CD14-positive monocyte (primary cell): ENCODE data around the genes GNG11, SGCE, PON3 and PON2.

- CAGE, long polyA plus RNA: no peak
Observed at GRCh38 chr7:91973661-91974118, 33.0 kb downstream of the AKAP9 start.

DNA sequence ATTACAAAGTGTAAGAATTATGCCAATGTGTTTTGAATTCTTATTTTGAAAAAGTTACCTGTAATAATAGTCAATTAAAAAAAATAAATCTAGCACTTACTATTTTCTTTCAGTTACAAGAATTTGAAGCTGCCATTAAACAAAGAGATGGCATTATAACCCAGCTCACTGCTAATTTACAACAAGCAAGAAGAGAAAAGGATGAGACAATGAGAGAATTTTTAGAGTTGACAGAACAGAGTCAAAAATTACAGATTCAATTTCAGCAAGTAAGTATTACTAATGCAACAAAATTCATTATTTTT, 53.8 kb downstream of the AKAP9 start:
- CAGE, long polyA plus RNA: no peak

DNA sequence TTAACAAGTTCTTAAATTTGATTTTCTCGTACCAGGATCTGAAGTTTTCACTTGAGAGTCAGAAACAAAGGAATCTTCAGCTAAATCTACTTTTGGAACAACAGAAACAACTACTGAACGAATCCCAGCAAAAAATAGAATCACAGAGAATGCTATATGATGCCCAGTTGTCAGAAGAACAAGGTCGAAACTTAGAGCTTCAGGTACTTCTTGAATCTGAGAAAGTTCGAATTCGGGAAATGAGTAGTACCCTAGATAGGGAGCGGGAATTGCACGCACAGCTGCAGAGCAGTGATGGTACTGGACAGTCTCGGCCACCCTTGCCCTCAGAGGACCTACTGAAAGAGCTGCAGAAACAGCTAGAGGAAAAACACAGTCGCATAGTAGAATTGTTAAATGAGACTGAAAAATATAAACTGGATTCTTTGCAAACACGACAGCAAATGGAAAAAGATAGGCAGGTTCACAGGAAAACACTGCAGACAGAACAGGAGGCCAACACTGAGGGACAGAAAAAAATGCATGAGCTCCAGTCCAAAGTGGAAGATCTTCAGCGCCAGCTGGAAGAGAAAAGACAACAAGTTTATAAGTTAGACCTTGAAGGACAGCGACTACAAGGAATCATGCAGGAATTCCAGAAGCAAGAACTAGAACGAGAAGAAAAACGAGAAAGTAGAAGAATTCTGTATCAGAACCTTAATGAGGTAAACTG, 37.5 kb downstream of the CYP51A1 start:
- CAGE, long polyA plus RNA: no peak

DNA sequence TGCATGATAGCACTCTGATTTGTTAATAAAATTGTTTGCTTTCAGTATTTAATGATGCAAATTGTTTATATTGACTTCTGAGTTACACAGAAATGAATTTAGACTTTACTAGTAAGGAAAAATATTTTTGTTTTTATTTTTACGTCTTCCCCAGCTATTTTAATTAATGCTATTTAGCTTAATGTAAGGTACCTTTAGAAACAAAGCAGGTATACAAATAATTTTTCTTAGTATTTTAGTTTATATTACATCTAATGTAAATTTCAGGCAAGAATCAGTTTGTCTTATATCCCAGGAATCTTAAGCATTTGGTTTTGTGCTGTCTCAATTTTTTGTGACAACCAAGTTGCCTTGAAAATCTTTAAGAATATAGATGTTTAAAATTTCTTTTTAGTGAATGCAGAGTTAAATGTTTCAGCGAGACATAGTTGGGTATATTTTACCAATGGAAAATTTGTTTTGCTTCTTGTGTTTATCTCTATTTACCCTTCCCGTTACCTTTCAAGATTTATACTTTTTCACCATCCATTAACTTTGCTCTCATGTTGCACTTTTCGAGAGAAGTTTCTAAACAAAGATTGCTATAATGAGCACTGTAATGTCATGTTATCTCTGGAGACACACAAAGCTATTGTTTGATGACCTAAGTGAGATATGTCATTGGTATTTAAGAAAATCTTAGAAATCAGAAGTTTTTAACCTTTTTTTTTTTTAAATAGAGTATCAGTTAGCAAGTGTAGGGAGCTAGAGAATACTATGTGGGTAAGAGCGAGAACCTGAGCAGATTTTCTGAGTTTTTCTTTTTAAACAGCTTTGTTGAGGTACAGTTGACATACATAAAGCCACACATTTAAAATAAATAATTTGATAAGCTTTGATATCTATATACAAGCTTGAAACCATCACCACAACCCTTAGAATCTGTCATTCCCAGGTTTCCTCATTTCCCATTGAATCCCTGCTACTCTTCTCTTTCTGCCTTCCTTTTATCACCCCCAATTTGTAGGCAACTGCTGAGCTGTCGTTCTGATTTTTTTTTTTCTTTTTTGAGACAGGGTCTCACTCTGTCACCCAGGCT, 99.7 kb downstream of the ANKIB1 start:
- CAGE, long polyA plus RNA: no peak

- CAGE, long polyA plus RNA: no peak
Observed at GRCh38 chr7:92425374-92425900, 21.8 kb upstream of the GATAD1 start.

GRCh38 chr7:92606787-92607384, 16.7 kb upstream of the FAM133B start:
- CAGE, long polyA plus RNA: no peak

- CAGE, long polyA plus RNA: no peak
Observed at GRCh38 chr7:92768547-92769442, 67.6 kb downstream of the CDK6 start.

- CAGE, long polyA plus RNA: no peak
Observed at GRCh38 chr7:92801490-92802123, 34.8 kb downstream of the CDK6 start.

GRCh38 chr7:93921551-93922745, at the start of gene GNG11:
Gene GNG11 (plus strand): TSS chr7:93921735.
- CAGE, long polyA plus RNA: no peak

- CAGE, long polyA plus RNA: no peak
Observed at GRCh38 chr7:94296771-94297130, 97.9 kb upstream of the COL1A2 start.

DNA sequence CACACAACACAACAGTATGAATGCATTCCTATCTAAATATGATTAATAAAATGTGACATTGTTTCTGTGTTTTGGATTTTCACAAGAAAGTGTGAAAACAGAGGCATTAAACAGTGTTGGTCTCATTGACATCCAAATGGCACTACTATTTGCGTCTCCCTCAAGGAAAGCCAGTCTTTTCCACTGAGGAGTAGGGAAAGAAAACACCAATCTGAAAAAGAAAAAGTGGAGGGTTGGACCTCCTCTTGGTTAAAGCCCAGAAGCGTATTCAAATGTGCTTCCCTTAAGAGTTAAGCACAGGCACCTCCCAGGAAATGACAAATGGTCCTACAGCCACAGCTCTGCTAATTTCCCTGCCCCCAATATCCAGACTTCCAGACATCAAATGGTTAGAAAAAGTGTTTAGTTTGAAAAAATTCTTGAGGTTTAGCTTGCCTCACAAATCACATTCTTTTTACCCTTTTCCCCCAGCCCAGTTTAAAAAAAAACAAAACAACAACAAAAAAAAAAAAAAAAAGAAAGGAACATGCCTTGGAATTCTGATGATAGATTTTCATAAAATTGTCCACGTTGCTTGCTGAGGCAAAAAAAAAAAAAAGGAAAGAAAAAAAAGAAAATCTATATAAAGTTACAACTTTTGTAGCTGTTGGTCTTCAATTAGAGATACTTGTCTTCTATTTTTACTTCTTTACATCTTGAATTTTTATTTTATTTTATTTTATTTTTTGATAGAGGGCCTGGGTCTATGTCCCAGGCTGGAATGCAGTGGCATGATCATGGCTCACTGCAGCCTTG, 19.0 kb upstream of the COL1A2 start:
- CAGE, long polyA plus RNA: no peak

- CAGE, long polyA plus RNA: no peak
Observed at GRCh38 chr7:94511781-94512337, 2.2 kb downstream of the CASD1 start.

DNA sequence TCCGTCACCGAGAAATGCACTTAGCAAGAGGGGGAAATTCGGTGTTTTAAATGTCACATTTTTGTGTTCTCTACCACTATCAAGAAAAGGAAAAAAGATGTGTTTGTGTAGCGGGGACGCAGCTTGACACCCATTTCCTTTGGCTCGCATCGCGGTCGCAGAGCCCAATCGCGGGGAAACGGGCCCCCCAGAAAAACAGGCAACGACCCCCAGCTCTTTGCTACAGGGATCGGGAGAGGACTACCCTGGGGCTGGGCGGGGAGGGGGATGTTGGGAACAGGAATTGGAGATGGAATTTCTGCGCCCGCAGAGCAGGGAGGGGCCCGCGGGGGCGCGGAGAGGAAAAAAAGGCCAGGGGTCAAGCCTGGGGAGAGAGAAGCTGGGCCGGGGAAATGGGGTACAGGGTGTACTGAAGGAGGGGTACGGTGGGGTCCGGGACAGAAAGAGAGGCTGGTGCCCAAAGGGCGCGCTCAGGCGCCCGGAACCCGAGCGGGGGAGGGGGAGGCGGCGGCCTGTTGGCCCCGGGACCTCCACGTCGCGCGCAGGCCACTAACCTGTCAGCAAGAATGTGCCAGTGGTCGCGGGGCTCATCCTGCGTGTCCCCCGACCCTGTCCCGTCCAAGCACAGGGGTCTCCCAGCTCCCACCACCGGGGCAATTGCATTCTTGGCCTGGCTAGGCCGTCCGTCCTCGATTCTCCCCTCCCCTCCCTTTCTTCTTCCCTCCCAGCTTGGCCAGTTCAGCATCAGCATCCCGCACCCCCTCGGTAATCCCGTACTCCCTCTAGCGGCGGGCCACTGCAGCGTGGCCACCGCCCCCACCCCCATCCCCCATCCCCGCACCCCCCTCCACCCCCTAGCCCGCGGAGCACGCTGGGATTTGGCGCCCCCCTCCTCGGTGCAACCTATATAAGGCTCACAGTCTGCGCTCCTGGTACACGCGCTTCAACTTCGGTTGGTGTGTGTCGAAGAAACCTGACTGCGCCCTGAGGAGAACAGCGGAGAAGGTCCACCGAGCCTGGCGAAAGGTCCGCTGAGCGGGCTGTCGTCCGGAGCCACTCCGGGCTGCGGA, at the start of gene SGCE:
SGCE (minus strand) TSS at position 698 of the 1,070 bp plus-strand sequence.
- CAGE, long polyA plus RNA: no peak

DNA sequence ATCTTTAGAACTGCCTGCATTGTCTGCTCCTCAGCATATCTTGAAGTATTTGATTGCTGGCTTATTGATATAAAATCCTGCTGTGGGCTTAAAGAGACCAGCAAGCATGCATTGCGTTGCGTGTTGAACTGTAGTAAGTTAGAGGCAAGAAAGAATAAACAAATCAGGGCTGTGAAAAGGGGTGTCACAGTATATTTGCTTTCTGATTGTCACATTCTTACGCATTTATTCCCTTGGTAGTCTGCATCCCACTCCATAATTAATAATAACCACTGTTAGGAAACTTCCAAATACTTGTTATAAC, 1.5 kb downstream of the PPP1R9A start:
- CAGE, long polyA plus RNA: no peak

DNA sequence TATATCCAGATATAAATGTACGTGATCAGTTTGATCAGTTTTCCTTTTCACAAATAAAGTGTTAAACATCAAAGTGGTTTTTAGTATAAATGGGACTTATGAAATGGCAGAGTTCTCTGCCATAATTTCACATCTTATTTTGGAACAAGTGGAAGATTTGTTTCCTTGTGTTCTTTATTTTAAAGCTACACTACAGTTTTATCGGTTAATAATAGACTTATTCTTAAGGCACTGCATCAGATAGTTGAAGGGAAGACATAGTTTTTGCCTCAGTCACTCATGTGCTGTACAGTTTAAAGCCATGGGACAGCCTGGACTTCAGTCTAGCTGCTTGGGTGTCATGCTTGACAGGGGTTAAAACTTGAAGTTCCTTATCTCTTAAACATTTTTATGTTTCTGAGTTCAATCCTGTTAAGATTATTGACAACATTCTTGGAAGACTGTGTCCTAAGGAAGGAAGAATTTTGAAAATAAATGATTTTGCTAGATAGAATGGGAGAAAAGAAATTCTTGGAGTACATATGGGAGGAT, 49.6 kb downstream of the PPP1R9A start:
- CAGE, long polyA plus RNA: no peak

DNA sequence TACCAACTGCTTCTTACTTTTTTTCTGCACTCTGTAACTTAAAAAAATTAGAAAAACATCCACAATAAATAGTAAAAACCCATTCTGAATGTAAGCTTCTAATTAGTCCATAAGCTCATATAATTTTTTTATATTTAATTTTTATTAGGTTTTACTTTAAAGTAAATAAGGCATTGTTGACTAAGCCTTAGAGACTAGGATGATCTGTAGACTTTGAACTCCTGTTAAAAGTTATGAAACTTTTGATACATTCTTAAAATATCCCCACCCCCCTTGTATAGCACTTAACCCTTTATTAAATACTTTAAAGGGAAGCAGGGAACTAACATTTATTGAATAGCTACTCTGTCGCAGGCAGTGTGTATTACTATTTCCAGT, 965 bp downstream of the PON1 start:
- CAGE, long polyA plus RNA: no peak

DNA sequence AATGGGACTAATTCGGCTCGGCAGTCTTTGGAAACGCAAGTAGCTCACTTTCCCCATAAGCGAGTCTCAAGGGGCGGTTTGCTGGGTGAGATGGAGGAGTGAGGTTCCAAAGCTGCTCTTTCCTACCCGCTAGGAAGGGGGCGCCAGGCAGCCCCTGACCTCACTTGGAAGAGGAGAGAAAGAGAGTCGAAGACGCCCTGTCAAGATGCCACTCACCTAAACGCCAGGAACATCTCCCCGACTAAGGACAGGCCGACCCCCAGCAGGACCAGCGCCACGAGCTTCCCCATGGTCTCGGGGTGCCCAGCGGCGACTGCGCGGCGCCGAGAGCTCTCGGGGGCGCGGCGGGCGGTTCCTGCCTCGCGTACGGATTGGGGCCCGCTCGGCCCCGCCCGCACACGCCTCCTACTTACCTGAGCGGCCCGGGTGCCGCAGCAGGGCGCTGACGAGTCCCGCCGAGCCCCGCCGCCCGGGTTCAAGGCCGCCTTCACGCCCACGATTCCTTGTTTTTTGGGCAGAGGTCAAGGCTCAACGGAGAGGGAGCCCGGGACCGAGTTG, at the start of gene PON3:
PON3 (minus strand) TSS at position 315 of the 558 bp plus-strand sequence.
- CAGE, long polyA plus RNA: no peak

DNA sequence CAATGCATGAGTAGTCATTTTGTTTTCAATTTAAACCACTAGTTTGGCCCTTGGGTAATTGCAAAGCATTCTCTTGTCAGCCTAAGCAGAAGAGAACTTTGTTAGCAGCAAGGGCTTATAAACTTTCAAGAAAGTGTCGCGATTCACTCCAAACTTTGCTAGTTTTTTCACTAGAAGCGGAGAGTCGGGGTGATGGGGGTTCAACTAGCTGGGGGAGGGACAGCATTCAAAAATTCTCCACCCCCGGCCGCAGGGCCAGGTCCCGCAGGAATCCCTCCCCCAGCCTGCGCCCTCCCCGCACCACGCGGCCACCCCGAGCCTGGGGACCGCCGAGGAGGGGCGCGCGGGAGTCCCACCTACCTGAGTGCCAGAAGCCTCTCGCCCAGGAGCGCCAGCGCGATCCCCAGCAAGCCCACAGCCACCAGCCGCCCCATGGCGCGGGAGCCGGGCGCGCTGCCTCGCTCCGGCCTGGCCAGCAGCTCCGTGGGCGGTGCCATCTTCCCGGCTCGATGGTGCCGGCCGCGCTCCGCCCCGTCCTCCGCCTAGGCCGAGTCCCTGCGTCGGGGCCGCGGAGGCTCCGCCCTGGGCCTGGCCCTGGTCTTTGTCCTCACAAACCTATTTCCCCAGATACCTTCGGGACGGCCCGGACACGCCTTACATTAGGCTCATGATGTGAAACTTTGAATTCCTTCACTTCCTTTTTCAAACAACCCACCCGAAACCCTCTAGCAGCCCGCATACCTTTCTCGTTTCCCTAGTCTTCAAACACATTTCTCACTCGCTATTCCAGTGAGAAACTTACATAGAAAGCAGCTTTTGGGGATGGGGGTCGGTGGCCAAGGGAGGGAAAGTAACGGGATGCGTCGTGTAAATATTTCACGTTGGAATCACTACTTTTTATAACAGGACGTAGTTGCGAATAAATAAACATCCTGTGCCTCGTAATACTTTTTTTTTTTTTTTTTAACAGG, at the start of gene PON2:
PON2 (minus strand) TSS at position 511 of the 971 bp plus-strand sequence.
- CAGE, long polyA plus RNA: no peak

DNA sequence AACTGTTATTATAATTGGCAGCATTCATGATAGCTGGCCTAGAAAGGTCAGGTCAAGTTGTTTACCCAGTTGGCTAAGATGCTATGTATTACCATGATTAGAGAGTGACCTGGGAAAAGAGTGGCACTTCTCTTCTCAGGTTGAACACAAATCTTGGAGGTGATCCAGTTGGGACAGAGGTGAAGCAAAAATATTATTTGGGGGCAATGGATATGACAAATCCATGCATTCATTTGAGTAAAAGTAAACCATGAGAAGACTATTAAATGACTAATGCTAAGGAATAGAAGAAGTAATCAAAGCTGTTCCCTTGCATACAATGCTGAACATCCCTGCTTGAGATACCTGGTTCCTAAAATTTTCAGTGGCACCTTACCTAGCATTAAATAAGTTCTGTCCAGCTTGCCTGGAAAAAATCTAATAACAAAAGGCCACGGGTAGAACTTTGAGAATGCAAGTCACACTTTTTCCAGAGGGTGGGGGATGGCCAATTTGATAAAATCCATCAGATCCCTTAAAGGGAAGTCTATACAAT, 3.1 kb upstream of the PDK4 start:
- CAGE, long polyA plus RNA: no peak

DNA sequence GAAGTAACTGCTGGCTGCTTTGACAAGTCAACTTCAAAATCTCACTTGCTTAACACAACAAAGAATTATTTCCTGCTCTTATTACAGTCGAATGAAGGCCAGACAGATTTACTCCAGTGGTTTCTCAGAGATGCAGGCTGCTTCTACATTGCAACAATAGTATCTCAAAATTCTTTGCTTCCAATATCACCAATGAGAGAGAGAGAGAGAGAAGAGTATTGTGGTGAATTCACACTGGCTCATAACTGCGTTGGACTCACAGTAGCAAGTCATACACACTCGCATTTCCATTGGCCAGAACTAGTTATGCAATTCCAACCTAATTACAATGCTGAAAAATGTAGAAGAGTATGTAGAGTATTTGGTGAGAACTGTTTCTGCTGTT, 34.3 kb upstream of the PDK4 start:
- CAGE, long polyA plus RNA: no peak